Left cardiac atrium (tissue), 1 donor: Measurements from ENCODE around the gene MON2.

DNA sequence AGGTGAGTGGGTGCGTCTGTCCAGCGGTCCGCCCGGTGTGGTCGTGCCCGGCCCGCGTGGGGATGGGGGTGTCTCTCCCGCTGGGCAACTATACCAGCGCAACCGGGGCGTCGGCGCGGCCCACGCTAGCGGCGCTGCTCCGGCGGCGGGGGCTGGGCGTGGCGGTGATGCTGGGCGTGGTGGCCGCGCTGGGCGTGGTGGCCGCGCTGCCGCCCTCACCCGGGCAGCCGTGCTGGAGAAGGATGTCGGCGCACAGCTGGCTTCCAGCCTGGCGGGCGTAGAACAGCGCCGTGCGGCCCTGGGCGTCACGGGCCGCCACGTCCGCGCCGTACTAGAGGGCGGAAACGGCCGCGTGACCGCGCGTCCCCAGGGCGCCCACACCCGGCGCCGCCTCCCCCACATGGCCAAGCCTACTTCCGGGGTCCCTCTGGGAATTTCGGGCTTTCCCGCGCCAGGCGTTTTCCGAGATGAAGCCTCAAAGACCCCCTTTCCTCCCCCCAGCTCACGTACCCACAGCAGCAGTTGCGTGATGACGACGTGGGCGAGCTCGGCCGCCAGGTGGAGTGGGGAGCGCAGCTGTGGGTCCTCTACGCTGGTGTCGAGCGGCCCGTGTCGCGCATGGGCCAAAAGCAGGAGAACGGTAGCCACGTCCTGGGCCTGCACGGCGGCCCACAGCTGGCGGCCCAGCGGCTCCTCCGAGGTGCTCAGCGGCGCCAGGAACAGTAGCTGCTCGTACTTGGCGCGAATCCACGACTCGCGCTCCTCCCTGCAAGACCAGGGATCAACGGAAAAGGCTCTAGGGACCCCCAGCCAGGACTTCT is 11.9 kb downstream of the AGAP2 start:
- PRO-cap: bidirectional peak, plus-strand start at position 443 of the sequence, minus-strand start at position 333 of the sequence

DNA sequence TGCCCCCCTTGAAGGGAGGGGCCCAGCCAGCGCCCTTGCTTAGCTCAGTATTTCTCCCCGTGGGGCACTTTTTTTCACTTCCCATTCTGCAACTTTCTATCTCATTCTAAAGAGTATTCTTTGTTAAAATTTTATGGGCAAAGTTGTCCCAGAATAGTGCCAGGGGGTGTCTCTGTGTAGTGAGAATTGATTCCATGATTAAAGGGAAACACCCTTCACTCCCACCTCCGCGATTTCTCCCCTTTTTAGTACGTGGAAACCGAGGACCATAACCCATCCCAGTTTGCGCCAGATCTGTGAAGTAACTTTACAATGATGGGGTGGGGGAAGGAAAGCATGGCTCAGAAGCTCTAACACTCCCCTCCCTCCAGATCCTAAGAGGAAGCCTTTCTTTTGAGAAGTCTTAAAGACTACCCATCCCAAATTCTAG is 1.3 kb downstream of the MARCHF9 start:
- PRO-cap: no peak

DNA sequence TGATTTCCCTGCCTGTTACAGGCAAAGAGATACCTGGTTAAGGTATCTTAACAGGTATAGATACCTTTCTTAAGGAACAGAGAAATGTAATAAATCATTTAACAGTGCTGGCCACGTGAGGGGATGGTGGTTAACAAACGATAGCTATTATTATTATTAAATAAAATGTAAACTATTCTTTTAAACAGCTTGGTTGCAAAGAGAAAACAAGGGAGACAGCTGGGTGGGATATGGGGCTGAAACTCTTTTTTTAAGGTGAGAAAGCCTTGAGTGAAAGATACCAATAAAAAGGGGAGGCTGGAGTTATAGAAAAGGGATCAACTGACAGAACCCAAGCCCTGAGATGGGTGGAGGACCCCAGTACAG is 7.4 kb upstream of the AVIL start:
- PRO-cap: no peak

DNA sequence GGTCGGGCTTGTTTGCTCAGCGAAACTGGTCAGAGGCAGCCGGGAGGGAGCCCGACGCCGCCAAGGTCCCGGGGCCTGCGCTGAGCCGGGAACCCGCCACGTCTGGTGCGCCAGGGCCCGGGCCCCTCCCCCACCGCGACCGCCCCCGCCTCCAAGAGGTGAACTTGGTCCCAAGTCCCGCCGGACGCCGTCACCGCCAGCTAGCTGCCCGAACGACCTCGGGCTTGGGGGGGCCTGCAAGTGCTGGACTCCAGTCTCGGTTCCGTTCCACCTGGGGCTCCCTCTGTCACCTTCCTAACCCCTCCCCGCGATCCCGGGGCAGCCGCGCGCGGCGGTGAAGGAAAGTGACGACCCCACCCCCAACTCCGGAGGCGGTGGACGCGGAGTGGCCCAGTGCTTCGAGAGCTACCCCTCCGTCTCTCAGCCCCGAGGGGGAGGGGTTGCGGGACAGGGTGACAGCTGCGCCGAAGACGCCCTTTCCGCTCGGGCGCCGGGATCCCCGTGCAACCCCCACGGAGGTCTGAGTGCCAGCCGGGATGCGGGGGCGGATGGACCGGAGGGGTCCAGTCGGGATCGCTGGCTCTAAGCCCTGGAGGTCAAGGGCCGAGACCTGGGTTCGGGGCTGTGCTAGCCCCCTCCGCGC is 719 bp downstream of the CTDSP2 start:
- PRO-cap: bidirectional peak, plus-strand start at position 32 of the sequence, minus-strand start outside the sequence; bidirectional peak, plus-strand start at position 190 of the sequence, minus-strand start at position 104 of the sequence; bidirectional peak, plus-strand start at position 523 of the sequence, minus-strand start at position 387 of the sequence

DNA sequence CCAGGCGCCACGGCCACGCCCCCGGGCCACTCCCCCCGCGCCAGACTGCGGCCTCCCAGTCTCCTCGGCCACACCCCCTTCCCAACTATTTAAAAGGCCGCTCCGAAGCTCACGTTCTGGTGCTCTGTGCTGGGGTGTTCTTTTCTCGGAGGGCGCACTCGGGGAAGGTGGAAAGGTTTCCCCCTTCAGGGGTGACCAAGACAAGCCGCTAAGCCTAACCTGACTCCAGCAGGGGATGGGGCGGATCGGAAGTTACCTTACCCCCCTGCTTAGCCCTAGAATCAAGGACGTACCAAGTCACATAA is 526 bp upstream of the CTDSP2 start:
- PRO-cap: bidirectional peak, plus-strand start at position 119 of the sequence, minus-strand start outside the sequence

DNA sequence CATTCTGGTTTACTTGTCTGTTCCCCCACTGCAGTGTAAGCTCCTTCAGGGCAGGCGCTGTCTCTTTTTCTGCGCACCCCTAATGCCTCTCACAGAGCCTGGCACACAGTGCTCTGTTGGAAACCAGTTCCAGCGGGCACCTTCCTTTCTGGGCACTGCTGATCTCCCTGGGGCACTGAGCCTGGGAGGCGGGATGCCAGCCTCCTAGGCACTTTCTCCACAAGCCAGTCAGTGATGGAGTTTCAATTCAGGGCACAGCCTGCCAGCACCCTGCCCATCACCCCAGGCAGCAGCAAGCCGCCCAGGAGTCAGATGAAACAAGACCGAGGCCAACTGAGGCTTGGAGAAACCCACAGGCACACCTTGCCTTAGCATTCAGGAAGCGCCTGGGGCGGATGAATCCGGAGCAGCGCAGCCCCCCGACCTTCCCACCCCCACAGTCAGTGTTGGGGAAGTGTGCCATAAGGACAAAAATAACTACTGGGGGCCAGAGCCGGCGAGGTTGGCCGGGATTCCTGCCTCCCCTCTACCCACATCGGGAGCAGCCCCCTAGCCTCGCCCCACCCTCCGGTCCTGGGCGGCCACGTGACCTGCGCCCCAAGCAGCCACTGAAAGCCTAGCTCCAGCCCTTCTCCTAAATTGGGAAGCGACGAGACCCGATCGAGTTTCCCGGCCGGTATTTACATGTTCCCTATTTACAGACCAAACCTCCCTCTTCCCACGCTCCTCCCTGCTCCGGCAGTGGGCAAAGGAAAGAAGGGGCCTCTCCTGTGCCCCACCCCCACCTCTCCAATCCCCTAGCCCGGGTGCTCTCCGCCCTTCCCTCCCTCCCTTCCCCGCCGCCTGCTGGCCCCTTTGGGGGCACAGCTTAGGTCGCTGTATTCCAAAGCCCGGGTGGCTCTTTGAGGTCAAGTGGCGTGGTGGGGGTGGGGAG is 5.9 kb upstream of the CTDSP2 start:
- PRO-cap: bidirectional peak, plus-strand start at position 637 of the sequence, minus-strand start at position 575 of the sequence

- PRO-cap: no peak
Measured at GRCh38 chr12:57898163-57898915, 43.0 kb upstream of the ATP23 start.

DNA sequence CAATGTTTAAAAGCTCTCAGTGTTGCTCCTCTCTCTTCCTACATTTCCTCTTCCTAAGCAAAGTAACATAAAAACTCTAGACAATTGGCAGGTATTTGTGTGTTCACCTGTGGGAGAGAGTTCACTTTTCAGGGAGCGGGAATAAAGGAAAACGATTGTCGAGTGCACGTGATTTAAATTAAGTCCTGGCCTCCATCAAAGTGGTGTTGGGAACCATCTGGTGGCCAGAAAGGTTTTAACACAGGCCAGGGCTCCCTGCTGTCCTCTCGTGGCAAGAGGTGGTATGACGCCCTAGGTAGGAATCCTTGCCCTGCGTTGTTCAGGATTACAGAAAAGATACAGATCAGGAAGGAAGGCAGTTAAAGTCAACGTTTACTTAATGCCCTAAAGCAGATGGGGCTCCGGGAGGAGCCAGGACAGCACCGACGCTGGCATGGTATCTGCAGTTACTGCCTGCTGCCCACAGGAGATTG is 36.1 kb upstream of the ATP23 start:
- PRO-cap: no peak

GRCh38 chr12:57934248-57935327 is 6.8 kb upstream of the ATP23 start:
- PRO-cap: no peak

- PRO-cap: no peak
Measured at GRCh38 chr12:58034744-58035205, 93.4 kb downstream of the ATP23 start.

DNA sequence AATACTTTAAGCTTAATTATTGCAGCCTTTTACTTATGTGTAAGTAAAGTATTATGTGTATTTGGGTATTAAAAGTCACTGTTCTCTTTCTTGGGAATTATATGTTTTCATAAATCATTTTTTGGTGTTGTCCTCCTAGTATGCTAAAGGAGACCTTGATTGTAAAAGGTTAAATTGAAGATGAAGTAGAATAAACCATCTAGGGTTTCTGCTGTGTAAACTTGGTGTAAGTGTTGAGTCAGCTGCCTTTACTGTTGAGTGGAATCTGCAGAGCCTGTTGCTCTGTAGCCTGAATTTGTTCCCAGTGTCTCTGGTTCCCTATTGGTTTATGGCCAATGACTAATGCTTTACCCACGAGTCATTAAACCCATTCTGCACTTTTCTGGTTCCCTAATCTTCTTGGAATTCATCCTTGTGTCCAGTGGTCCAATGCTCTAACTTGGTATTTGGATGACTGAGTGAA is 423.3 kb downstream of the ATP23 start:
- PRO-cap: no peak

GRCh38 chr12:58591316-58591777 is 329.0 kb downstream of the LRIG3 start:
- PRO-cap: no peak

DNA sequence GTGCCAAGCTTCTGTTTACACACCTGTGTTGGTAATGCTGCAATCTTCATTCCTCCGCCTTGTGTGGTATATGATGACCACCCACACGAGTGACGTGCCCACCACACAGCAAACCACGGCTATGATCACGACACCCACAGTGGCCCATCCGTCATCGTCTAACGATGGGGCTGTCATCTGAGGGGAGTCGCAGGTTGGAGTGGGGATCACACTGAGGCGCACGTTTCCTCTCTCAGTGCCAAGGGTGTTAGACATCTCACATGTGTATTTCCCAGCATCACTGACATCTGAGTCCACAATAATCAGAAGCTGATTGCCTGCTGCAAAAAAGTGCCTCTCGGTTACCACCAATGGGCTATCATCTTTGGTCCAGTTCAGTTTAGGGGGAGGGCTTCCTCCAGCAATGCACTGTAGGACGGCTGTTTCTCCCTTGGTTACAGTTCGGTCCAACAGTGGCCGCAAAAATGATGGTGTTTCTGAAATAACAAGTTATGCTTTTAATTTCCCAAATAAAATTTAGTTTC is 42.9 kb downstream of the LRIG3 start:
- PRO-cap: no peak

- PRO-cap: no peak
Measured at GRCh38 chr12:59030347-59030847, 110.1 kb upstream of the LRIG3 start.

GRCh38 chr12:62277205-62277877 is 17.1 kb downstream of the USP15 start:
- PRO-cap: no peak

DNA sequence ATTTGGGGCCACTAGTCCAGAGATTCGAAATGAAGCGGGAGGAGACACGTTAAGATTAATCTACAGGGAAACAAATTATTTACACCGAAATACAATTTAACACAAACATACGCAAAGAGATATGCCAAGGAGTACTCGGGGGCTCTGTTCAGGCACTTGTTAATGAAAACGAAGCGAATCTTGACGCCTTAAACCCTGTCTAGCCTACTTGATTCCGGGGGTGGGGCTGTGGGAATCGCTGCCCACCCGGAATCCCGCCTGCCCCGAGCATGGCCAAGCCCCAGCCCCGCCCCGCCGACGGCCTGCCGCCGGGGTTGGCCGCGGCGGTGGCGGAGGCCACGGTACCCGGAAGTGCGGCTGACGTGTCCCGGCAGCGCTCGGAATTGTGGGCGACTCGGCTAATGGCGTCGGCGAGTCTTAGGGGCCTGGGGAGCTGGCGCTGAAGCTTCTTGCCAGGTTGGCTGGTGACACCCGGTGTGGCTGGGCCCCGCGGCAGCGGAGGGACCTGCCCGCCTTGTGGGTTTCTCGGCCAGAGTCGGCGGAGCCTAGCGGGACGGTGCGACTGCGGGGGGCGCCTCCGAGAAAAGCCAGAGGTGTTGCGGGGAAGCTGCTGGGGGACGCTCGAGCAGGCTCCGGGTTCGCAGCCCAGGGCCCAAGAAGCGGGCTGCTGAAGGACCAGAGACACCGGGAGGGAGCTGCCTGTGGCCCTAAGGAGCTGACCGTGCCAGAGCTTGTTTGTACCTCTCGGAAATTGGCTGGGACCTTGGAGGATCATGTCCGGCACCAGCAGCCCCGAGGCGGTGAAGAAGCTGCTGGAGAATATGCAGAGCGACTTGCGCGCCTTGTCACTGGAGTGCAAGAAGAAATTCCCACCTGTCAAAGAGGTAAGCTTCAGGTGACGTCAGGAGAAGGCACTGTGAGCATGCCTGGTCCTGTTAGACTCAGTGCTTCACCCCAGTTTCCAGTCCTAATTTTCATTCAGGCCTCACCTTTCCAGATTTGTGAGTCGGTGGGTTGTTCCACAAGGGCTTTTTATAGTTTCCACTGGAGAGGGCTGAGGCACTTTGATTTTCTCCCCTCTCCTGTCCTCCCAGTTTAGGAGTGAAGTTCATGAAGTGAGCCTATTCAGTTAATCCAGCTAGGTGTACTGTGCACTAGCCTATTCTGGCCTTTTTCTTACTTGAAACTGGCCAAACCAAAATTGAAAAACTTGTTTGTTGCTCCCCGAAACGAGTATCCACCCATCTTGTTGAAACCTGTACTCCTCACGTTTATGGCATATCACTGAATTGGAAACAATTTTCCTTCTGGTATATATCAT is at the start of gene MON2:
MON2 (plus strand) TSS at position 392 of the 1,321 bp plus-strand sequence.
- PRO-cap: bidirectional peak, plus-strand start at position 401 of the sequence, minus-strand start at position 271 of the sequence

- PRO-cap: bidirectional peak, plus-strand start at chr12:62603586, minus-strand start at chr12:62603489
Measured at GRCh38 chr12:62603000-62604012, 136.7 kb downstream of the MON2 start.

- PRO-cap: unidirectional peak, plus-strand start at chr12:62631775
Measured at GRCh38 chr12:62631233-62632417, 165.0 kb downstream of the MON2 start.

DNA sequence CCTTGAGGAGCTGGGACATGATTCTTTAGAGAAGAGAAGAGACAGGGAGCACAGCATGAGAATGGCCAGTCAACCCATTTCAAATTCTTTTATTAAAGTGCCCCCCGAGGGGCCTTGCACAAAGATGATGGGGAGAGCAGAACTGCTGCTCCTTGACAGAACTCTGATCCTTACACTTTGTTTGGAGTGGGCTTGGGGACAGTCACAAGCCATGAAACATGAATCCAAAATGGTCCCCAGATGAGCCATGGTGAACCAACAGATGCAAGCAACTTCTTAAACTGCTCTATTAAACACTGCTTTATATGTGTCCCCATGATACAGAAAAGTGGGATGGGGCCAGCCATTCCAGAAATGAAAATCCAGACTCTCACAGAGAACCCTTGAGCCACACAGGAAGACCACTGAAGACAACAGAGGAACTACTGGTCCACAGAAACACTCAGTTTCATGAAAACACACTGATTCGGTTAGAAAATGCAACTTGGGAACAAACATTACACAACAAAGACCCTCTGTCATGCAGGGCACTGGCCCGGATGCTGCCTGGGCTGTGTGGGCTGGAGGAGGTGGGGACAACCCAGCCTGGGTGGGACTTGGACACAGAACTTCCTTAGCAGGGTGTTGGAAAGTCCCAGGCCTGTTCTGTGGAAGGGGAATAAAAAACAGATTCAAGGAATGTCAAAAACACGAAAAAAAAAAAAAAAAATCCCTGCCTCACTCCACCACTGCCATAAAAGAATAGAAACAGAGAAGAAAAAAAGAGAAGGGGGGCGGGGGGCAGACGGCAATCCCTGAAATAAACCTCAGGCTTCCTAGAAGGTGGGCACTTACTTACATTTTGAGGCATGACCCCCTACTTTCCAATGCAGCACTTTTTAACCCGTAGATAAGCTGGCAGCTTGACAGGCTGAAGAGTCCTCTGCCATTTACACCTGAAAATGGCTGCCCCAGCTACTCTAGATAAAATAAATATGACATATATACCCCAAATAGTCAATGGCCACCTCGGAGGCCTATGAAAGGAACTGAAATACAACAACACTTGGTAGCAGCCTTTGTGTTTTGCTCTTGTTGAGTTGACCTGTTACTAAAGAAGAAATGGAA is 180.9 kb downstream of the MON2 start:
- PRO-cap: no peak

DNA sequence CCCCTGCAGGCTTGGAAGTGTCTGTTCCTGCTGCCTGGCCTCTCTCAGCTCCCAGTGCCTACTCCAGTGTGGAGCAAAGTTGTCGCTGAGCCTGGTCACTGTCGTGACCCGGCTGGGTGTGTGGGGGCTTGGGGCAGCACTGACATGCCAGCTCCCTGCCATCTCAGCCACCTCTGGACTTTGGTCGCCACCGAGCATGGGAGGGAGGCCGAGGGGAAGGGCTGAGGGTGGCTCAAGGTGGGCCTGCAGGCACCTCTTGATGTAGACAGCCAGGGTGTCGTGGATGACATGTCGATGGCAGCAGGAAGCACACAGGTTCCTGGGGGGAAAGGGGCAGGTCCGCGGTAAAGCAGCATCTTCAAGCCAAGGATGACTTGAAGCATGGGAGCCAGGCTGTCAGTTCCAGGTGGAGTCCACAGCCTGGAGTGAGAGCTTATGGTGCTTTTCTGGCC is 209.9 kb downstream of the MON2 start:
- PRO-cap: no peak